Peripheral blood mononuclear cell (primary cell): Measurements from ENCODE around the gene SGK1.

DNA sequence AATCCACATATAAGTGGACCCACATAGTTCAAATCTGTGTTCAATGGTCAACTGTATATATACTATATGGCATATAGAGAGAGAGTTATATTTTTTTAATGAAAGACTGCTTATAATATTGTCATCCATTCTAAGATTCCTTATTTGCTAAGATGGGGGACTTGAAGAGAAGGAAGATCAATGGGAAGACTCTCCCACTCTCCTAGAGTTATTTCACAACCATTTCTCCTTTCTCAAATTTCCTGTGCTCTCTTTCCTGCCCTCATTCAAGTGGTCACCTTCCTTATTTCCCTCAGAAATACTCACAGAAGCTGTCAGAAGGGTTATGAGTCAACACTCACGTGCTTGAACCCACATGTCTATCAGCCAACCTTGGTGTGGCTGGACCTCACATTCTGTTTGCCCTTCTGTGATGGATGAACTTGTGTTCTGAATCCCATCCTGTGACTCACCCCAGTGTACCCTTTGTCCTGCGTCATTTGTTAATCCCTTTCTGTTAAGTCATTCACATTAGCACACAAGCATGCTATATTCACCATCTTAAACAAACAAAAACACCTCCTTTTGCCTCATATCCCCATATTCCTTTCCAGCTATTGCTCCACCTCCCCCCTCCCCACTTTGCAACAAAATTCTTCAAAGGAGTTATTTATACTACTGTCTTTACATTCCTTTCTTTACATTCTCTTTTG lies 279.4 kb upstream of the TCF21 start:
- PRO-cap, 8 experiments = no peak in any of the 8 experiments

- PRO-cap, 8 experiments = no peak in any of the 8 experiments
Observed at GRCh38 chr6:133990593-133991804, 38.0 kb downstream of the TBPL1 start.

DNA sequence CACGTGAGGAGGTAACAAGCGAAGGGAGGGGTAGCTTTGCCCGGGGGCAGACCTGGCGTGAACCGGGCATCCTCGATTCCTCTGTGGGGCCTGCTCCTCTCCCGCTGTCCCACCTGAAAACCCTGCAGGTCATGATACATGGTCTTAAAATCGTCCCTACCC lies 123.5 kb upstream of the SLC2A12 start:
- PRO-cap, 8 experiments = no peak in any of the 8 experiments

DNA sequence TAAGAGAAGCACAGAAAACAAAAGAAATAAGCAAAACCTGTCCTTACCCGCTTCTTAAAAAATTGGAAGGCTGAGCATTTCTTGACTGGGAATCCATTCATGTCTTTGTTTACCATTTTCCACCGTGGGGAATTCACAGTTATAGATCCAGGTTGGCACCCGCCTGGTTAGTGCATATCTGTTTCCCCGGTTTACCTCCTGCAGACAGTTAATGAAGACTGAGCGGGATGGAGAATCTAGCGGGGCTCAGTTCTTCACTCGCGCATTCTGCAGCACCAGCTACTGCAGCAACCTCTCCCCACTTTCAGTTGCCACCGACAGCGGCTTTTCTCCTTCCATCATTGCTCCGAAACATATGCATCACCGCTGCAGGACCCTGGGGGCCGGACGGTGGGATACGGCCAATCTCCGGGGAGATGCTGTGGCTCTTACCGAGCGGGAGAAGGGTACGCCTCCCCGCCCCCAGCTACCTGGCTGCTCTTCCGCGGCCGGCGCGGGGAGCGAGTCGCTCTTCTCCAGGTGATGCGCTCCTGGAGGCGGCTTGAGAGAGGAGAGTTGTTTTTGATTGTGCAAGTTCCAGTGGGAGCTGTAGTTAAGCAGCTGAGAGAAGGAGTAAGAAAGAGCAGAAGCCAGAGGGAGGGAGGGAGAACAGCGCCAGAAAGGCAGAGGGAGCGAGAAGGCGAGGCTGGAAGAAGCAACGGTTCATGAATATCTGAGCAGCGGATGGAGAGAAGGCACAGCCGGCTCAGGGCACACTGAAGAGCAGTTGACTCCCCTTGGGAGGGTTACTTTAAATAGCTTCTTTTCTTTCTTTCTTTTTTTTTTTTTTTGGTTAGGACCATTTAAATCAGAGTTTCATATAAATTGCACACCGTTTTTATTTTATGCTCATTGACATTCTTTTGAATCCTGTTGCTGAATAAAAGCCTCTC lies at the start of gene SGK1:
Gene SGK1 (minus strand): TSS at position 768 of the 932 bp plus-strand sequence.
- PRO-cap, 8 experiments = no peak in any of the 8 experiments

GRCh38 chr6:134517920-134518400 lies 200.0 kb upstream of the SGK1 start:
- PRO-cap, 8 experiments = no peak in any of the 8 experiments

GRCh38 chr6:134593812-134594202 lies 275.9 kb upstream of the SGK1 start:
- PRO-cap, 8 experiments = no peak in any of the 8 experiments

- PRO-cap, 8 experiments = no peak in any of the 8 experiments
Observed at GRCh38 chr6:134632913-134633653, 315.2 kb upstream of the SGK1 start.

DNA sequence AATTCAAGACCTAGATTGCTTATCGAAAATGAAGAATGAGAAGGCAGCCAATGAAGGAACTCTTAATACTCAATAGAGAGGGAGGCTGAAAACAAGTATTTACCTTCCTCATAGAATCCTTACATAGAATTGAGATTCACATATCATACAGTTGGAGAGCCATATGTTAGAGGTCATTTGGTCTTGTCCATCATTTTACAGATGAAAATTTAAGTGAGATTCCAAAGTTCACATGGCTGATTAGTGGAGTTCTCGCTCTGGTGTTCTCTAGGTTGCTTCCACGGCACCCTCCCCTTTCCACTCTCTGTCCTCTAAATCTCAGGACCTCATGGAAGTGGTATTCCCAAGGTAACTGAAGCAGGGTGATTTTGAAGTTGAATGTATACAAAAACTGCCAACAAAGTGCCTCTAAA lies 39.5 kb downstream of the HBS1L start:
- PRO-cap, 8 experiments = peak in 2 of 8 experiments; most common minus-strand start position 304 of the sequence (in 1)

- PRO-cap, 8 experiments = no peak in any of the 8 experiments
Observed at GRCh38 chr6:135182124-135182627, 1.1 kb downstream of the MYB start.

DNA sequence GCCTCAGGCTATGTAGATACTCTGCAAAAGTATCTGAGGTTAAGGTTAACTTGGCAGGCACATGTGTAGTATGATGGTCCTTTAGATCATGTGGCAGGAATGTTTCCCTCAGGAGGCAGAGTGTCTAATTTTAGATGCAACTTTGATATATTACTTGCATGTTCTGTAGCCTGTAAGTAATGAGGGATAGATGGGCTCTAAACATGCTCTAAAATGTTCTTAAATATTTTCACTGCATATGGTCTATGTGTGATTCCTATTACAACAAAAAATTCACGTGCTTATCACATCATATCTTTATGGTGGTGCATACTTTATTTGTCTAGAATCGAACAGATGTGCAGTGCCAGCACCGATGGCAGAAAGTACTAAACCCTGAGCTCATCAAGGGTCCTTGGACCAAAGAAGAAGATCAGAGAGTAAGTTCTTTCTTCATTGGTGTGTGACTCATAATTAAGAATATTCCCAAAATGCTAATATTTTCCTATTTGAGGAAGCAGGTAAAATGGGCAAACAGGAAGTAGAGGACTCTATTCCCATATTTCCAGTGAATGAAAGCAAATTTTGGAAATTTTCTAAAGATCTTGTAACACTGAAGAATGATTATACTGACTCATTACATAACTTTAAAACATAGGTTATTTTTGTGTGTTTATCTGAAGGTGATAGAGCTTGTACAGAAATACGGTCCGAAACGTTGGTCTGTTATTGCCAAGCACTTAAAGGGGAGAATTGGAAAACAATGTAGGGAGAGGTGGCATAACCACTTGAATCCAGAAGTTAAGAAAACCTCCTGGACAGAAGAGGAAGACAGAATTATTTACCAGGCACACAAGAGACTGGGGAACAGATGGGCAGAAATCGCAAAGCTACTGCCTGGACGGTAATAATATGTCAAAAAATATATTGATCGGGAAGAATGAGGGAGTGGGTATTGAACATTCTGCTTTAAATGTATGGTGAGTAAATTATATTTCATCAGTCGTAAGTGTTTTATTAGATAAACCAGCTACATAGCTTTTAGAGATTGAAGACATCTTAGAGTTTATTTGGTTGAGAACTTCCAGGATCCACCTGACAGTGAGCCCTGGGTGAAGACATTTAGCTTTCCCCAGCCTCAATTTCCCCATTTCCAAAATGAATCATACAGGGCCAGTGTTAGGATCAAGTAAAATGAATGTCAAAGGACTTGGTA lies 8.8 kb downstream of the MYB start:
- PRO-cap, 8 experiments = no peak in any of the 8 experiments

GRCh38 chr6:135194016-135194879 lies 13.1 kb downstream of the MYB start:
- PRO-cap, 8 experiments = no peak in any of the 8 experiments

- PRO-cap, 8 experiments = no peak in any of the 8 experiments
Observed at GRCh38 chr6:135306434-135307133, 125.5 kb downstream of the MYB start.

DNA sequence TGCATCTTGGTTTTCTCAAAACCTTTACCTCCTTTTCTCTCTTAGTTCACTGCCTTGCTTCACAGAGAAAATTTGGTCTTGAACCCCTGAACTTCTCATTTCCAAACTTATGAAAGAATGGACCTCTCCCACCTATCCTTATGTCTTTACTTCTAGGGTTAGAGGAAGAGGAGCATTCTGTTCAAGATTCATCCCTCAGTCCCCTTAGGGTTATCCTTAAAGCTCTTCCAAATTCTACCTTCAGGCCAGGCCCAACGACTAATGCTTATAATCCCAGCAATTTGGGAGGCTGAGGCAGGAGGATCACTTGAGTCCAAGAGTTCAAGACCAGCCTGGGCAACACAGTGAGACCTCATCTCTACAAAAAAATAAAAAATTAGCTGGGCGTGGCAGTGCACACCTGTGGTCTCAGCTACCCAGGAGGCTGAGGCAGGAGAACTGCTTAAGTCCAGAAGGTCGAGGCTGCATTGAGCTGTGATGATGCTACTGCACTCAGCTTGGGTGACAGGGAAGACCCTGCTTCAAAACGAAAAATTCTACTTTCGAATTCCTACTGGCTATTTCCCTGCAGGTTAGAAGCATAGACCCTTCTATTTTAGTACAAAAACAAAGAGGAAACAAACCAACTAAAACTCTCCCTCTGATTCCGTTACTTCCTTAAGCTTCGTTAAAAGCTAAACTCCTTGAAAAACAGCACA lies 98.7 kb downstream of the AHI1 start:
- PRO-cap, 8 experiments = no peak in any of the 8 experiments

DNA sequence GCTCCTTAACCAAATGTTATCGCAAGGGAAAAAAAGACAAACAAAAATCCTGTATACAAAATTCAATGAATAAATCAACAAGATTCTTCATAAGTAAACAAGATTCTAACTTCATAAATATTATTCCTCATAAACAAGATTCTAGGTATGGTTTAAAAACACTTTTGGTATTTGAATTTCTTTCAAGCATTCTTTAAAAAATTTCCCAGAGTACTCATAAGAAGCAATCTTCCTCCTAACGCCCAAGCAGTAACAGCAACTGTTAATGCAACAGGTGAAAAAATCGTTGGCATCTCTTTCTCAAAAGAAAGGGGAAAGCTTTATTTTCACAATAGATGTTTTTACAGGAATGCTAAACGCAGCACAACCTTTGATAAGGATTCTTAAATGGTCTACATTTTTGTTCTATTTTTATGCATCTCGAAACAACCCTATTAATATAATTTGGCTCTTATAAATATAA lies 796 bp downstream of the AHI1 start:
- PRO-cap, 8 experiments = no peak in any of the 8 experiments

DNA sequence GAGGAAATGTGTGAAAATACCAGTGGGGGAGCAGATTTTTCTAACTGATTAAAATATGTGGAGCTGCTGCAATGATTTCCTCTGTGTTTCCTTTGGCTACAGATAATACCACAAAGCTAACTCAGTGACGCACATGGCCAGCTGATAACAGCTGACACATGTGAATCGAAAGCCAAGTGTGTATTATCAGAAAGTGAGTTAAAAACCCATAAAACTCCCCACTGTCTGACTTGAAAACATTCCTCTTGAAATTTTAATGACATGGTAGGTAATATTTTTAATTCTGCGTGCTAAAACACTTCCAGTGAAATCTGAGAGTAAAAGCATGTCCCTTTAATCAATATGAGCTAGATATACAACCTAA lies 70.9 kb upstream of the AHI1 start:
- PRO-cap, 8 experiments = no peak in any of the 8 experiments

DNA sequence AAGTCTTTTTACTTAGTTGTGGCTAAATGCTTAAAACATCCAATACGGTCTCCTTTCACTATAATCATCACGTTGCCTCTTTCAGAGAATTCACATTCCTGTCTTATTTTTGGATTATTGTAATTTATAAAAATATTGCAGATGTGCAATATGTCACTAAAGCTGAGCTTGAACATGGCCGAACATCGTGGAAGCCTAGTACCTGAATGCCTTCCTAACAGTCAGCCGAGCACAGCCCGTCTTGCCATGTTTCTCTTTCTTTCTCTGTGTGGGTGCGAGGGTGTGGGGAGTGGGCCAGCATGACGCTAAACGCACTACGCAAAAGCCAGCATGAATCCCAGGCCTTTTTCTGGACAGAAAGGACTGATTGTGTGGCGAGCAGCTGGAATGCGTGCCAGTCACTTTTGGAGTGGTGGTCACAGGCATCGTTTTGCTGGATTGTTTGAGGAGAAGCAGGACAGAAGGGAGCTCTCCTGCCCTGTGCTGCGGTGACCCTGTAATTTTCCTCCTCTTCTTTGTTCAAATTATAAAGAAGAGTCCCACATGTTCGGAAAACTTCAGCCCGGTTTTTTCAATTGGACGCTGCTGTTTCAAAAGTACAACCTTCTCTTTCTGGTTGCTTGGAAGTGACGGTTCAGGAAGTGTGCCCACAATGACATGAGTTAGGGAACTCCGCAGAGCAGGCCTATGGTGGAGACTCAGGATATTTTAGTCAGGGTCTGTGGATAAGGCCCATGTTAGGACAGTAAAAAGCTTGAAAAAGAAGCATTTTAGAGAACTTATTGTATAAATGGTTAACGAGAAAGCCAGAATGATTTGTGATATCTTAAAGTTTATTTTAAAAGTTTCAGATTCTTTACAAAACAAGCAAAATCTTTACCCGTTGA lies 54.2 kb downstream of the PDE7B start:
- PRO-cap, 8 experiments = no peak in any of the 8 experiments

GRCh38 chr6:136038572-136038952 lies 187.1 kb downstream of the PDE7B start:
- PRO-cap, 8 experiments = no peak in any of the 8 experiments

GRCh38 chr6:136038953-136039502 lies 187.5 kb downstream of the PDE7B start:
- PRO-cap, 8 experiments = no peak in any of the 8 experiments

- PRO-cap, 8 experiments = no peak in any of the 8 experiments
Observed at GRCh38 chr6:136158201-136158933, 91.7 kb downstream of the MTFR2 start.

DNA sequence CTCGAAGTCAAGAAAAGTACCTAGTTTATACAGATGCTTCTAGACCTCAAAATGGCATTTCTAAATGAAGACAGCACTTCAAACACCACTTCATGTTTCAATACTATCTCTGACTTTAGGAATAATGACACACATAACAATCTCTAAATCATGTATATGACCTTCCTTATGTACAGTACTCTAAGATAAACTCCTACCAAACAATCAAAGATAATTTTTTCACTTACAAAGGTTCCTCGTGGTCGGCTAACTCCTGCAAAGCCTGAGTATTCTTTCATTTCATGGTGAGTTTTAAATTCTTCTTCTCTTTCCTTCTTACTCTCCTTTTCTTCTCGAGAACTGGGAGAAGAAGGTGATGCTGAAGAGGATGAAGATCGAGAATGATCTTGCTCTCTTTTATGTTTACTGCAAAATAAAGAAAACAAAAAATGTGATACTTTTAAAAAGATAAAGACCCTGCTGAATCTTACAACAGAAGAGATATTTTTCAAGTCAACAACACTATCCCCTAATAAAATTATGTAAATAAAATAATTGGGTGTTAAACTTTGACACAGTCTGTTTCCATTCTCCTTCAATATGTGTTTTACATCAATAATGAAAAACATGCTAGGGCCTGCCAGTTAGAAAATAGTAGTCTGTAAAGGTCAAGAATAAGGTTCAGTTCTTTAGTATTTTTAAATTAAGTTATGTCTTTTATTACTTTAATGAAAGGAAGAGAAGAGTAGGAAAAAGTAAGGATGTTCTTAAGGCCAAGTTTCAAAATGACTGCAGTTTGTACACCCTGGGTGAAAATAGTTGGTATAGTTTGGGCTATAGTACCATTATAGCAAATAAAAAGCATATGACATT lies 18.1 kb upstream of the MTFR2 start:
- PRO-cap, 8 experiments = no peak in any of the 8 experiments